Aorta (tissue), 1 donor: ENCODE measurements around a stretch of chr5.

DNA sequence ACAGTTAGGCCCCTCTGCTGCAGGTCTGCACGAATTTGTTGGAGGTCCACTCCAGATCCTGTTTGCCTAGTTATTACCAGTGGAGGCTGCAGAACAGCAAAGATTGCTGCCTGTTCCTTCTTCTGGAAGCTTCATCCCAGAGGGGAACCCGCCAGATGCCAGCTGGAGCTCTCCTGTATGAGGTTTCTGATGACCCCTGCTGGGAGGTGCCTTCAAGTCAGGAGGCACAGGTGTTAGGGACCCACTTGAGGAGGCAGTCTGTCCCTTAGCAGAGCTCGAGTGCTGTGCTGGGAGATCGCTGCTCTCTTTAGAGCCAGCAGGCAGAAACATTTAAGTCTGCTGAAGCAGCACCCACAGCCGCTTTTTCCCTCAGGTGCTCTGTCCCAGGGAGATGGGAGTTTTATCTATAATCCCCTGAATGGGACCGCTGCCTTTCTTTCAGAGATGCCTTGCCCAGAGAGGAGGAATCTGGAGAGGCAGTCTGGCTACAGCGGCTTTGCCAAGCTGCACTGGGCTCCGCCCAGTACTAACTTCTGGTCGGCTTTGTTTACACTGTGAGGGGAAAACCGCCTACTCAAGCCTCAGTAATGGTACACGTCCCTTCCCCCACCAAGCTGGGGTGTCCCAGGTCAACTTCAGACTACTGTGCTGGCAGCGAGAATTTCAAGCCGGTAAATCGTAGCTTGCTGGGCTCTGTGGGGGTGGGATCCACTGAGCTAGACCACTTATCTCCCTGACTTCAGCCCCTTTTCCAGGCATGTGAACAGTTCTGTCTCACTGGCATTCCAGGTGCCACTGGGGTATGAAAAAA, 170.8 kb downstream of the CWC27 start:
- PRO-cap: no peak

DNA sequence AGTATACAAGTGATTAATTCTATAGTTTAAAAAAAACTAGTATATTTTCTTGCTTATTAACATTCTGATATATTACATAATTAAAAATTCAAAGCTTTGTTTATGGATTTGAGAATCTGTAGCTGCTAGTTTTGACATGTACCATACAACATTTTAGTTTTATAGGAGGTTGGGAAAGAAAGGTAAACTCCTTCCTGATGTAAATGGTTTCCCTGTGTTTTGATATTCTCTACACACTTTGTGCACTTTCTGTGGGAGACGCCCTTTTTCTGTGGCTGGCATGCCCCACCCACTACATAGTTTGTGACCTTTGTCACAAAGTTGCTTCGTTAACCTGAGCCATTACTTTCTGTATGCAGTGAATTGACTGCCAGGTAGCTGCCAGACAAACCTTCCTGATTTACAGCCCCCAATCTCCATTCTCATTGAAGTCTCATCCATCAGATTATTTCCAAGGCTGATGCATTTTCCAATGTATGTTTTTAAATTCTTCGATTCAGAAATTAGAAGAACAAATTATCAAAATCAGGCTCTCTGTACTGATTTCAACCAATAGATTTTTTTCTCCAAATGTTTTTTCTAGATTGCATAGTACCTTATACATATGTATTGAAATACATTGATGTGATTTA, 90.7 kb downstream of the NLN start:
- PRO-cap: no peak

DNA sequence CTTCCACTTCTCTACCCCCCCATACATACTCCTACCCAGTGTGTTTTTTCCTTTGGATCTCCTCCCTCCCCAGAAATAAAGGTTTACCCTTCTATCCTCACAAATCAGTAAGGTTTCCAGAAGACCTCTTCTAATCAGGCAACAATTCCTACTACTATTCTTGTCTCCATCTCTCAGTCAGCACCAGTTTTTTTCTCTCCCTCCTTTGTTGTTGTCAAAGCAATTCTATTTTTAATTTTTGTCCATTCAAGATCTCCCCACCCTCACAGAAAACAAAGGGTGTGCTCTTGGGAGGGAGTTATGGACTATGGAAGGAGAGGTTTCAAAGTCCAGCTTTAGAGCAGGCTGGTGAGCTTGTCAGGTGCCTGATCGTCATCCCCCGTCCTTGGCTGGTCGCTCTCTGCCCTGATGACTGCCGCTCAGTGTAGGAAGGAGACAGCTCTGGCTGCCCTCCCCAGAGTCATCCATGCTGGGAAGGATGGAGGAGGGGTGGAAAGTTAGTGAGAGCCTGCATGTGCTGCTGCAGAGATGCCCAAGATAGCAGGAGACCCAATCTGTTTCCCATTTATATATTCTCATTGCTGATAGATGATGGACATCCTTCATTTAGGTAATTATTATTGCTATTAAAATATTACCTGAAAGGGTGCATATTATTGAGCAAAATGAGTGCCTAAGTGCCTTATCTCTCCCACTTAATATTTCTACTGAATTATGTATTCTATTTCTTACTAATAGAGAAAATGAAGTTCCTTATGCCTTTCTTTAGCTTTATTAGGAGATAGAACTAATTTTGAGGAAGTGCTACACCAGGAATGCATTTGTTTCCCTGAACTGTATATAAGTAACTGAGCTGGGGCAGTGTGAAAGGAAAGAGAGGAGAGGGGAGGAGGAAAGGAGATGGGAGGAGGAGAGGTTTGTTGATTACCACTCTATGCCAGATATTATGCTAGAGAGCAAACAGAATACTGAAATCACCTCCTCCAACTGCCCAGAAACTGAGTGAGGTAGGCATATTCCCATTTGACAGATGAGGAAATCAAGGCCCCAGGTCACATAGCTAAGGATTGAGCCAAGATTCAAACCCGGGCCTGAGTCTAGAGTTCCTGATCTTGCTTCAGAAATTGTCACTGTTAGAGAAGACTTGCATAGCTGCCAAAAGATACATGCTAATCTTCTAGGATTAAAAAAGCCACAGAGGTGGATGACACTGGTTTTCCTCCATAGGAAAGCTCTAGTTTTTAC, 96.8 kb downstream of the NLN start:
- PRO-cap: no peak

DNA sequence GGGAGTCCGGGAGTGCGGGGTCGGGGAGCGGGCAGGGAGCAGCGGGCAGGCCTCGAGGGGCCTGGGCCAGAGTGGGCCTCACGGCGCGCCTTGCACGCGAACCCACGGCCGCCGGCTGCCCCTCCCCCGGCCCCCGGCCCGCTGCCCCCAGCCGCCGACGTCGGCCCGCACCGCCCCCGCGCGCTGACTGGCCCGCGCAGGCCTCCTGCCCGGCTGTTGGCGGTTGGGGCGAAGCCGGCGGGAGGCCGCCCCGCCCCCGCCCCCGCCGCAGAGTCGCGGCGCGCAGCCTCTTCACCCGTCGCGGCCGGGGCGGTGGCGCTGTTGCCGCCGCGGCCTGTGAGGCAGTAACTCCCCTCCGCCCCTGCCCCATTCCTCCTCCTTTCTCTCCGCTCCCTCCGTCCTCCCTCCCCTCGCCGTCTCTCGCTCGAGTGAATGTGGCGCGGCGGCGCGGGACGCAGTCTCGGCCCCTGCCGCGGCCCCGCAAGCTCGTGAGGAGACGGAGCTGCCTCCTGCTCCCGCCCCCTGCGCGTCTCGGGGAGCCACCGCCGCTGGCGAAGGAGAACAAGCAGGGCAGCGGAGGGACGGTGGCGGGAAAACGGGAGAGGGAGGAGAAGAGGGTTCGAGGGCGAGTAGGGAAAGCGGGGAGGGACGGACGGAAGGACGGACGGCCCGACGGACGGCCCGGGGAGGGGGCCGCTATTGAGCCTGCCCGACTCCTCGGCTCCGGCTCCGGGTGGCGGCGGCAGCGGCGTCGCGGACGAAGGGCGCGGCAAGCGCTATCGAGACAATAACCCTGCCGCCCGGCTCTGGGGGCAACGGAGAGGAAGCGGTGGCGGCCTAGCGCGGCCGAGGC, 686 bp upstream of the ERBIN start:
- PRO-cap: bidirectional peak, plus-strand start at position 427 of the sequence, minus-strand start at position 117 of the sequence

DNA sequence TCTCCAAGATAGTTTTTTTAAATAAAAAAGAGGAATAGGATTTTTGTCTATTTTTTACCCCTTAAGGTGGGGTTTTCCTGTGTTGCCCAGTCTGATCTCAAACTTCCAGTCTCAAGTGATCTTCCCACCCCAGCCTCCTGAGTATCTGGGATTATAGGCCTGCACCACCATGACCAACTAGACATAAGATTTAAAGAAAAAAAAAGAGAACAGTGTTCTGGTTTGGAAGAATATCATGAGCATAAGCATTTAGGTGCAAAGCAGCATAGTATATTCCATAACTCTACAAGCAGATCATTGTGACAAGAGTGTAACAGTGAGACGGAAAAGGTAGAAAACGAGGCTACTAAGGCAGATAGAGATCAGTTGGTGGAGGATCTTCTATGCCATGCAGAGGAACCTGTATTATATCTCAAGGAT, 105.5 kb downstream of the ERBIN start:
- PRO-cap: no peak

DNA sequence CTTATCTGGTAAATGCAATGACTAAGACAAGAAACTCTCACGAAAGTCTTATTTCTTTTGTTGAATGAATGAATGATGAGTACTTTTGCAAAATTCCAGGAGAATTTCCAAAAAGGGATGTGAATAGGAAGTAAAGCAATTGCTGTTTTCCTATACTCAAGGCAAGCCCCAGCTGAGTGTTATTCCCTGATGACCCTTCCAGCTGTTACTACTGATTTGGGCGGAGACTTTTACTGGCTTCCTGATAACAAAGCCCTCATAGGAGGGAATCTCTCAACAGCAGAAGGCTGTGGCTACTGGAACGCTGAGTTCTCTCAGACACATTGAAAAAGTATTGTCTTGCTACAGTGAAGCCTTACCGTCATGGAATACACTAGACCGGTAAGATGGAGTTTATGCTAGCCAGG, 162.8 kb downstream of the SREK1 start:
- PRO-cap: no peak

DNA sequence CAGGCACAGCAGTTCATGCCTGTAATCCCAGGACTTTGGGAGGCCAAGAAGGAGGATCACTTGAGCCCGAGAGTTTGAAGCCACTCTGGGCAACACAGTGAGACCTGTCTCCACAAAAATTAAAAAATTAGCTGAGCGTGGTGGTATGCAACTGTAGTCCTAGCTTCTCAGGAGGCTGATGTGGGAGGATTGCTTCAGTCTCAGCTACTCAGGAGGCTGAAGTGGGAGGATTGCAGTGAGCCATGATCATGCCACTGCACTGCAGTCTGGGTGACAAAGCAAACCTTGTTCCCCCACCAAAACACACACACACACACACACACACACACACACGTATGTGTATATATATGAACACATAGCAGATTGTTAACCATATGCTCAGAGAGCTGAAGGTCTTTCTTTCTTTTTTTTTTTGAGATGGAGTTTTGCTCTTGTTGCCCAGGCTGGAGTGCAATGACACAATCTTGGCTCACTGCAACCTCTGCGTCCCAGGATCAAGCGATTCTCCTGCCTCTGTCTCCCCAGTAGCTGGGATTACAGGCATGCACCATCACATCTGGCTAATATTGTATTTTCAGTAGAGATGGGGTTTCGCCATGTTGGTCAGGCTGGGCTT, 157.4 kb upstream of the MAST4 start:
- PRO-cap: no peak

- PRO-cap: no peak
These were observed 180.0 kb downstream of the CD180 start for GRCh38 chr5:67016453-67017113.

- PRO-cap: unidirectional peak, plus-strand start at chr5:67095584; unidirectional peak, minus-strand start at chr5:67095639
These were observed 101.0 kb downstream of the CD180 start for GRCh38 chr5:67095336-67096237.

DNA sequence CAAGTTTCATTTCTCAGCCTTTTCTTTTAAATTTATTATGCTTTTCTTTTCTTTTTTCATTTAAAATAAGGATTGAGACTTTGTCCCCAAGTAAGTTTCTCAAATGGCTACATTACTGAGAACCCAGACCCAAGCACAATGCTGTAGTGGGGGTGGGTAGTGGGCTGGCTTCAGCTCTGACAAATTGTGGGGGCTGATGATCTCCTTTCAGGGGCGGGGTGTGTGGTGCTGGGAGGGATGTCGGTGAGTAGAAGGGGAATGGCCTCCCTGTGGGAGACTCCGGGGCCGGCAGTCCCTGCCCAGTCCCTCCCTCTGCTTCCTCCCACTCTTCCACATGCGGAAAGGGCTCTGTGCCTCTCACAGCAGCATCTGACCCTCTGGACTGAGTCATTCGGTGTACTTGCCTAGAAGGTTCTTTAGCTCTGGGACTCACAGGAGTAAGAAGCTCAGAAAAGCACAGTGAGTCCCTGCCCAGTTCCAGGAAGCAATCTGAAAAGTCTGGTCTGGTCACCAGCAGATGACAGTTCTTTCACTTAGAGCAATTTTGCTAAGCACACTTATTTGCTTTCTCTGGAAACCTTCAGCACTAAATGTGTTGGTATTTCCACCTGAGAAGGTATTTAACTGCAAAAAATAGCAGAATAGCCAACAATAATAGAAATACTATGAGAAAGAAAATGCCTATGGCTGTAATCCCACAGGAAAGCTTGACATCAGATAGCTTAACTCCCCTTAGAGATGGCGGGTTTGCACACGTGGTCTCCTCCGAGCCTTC, 14.1 kb downstream of the CD180 start:
- PRO-cap: no peak

- PRO-cap: no peak
These were observed 36.3 kb upstream of the CD180 start for GRCh38 chr5:67232872-67233393.

GRCh38 chr5:67257662-67257948, 61.0 kb upstream of the CD180 start:
- PRO-cap: no peak

- PRO-cap: no peak
These were observed 483.6 kb upstream of the CD180 start for GRCh38 chr5:67680222-67680475.

DNA sequence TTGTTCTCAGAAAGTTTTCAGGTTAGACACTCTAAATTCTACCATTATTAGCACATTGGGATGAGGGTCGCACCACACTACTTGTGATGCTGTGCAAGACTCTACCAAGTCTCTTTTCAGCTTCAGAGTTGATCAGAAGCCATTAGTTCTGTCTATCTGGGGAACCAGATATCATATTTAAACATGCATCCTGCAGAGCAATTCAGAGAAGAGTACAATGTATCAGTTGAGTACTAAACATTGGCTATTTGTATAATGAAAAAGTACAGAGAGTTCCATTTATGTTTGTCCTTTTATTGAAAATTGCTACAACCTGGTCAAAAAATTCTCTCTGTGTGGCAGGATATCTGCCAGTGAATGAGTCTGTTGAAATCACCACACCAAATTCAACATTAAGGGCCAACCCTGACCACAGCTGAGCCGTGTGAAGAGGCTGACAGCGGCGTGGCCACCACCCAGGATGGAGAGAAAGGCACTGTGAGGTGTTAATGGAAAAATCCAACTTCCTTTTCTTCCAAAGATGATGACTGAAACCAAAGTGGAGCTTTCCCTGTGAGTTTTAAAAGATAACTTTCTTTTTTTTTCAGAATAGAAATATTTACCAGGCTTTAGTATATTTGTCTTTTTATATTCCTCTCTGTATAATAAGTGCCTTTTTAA, 422.7 kb upstream of the PIK3R1 start:
- PRO-cap: no peak

- PRO-cap: no peak
These were observed 415.5 kb upstream of the PIK3R1 start for GRCh38 chr5:67800106-67800489.

- PRO-cap: no peak
These were observed 81.2 kb upstream of the PIK3R1 start for GRCh38 chr5:68134016-68135056.

- PRO-cap: no peak
These were observed 48.5 kb upstream of the PIK3R1 start for GRCh38 chr5:68167108-68167498.

DNA sequence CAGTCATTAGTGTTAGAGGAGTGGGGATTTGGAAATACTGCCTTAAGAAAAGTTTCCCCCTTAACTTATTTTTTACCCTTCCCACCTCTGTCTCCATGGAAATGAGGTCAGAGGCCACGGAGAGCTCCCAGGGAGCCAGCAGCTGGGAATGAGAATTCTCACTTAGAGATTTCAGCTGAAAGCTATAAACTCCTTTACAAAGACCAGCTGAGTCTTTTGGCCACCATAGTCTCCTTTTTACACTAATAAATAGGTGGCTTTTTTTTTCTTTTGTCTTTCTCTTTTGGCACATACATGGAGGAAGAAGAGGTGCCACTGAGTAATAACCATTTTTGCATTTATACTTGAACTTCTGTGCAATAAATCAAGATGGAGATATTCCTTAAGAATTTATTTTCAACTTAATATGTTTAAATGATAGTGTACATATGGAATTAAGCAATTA, 45.6 kb upstream of the PIK3R1 start:
- PRO-cap: no peak

- PRO-cap: no peak
These were observed 9.6 kb downstream of the PIK3R1 start for GRCh38 chr5:68225073-68225690.

DNA sequence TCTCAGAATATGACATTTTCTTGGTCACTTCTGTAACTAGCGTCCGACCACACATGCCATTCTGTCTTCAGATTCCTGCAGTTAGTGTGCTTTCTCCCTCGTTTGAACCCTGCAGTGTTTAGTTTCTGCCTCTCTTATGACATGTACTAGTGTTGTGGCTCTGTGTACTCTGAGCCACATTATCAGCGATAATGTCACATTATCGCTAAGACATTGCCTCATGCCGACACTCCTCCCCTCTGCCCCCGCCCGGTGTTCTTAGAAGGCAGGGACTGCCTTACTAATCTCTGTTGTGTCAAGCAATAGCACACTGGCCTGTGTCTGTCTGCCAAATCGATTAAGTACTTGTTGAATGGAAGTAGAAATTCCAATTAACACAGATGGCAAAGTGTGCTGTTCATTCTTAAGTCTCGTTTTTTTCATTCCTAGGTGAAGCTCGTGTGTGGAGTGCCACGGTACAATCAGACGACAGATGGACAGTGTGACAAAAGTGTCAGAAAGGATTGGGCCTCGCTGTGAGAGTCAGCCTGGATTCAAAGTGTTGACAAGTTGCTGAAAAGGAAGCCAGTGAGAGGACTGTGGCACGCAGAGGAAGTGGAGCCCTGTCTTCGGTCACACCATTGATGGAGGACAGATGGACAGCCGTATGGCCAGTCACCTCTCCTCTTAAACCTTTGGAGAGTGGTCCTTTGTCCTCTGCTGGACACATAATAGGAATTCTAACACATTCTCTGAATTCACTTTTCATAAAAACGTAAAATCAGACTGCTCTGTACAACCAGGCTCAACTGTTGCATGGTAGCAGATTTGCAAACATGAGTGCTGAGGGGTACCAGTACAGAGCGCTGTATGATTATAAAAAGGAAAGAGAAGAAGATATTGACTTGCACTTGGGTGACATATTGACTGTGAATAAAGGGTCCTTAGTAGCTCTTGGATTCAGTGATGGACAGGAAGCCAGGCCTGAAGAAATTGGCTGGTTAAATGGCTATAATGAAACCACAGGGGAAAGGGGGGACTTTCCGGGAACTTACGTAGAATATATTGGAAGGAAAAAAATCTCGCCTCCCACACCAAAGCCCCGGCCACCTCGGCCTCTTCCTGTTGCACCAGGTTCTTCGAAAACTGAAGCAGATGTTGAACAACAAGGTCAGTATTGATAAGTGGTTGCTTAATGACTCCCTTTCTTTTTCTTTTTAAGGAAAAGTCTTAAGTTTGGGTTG, 10.7 kb downstream of the PIK3R1 start:
- PRO-cap: no peak